Aortic smooth muscle cell (primary cell): ENCODE measurements around the genes DNAAF3, SYT5 and BRSK1.

- RRBS: no CpG with 5 or more reads among the region's 15 CpGs
Measured at GRCh38 chr19:54884413-54884971, 10.5 kb downstream of the FCAR start.

DNA sequence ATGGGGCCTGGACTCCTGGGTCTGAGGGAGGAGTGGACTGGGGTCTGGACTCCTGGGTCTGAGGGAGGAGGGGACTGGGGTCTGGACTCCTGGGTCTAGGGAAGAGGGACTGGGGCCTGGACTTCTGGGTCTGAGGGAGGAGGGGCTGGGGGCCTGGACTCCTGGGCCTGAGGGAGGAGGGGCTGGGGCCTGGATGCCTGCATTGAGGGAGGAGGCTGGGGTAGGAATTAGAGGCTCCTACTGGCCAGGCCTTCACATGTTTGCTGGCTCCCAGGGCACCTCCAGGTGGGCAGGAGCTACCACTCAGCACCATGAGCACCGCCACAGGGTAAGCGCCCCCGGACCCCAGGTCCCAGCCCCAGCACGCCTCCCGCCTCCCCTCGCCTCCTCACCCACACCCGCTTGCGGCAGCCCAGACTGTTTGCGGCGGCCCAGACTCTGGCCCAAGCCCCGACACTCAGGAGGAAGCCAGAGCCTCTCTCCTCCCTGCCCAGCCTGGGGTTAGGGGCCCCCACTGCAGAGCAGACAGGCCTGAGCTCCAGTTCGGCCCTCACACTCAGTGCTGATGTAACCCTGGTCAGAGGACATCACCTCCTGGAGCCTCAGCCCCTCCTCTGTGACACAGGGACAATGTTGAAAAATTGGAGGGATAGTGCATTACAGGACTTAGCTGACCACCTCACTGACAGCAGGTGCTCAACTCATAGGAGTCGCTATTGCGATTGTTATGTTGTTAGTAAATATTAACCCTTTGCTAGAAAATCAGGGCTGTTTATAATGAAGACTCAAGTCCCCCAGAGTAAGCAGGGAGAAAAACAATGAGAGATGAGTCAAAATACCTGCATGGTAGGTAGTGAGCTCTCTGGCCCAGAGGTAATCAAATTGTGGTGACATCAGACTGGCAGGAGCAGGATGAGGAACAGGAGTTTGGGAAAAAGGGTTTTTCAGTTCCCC is 742 bp downstream of the EPS8L1 start:
- RRBS: no CpG with 5 or more reads among the region's 14 CpGs

DNA sequence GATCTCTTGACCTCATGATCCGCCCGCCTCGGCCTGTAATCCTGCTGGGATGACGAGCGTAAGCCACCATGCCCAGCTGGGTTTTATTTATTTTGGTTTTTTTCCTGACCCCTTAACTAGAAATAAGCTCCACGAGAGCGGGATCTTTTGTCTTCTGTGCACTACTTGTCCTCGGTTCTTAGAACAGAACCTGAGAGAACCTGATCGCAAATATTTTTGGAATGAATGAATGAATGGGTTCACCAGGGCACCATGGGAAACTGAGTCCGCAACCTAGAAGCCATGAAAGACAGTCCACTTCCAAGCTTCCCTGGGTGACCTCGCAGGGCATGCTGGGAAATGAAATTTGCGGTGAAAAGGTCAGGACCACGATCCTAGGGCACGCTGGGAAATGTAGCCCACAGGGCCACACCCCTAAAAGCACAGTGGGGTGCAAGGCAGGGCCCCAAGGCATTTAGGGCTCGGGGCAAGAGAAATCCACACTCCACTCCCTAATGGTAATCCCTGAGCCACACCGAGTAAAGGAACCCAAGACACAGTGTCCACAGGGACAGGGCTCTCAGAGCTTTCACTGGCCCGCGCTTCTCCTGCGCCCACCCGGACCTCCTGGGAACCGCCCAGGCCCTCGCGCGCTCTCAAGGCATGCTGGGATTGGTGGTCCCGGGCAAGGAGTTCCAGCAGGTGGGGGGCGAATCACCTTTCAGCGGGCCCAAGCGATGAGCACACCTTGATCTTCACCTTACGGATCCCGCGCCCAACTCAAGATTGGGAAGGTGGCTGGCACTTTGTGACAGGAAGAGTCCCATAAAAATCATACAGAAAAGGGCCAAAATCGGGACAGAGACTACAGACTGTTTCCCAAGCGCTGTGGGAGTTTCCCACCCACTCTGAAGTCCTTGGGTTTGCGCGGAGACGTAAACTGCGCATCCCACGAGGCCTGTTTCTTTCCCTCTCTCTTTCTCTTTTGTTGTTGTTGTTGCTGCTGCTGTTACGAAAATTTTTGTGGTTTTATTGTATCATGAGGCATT is 1.1 kb upstream of the PPP1R12C start:
- RRBS: 20% methylated on average over 6 of the region's 39 CpGs

- RRBS: 3% methylated on average over 13 of the region's 52 CpGs
Measured at GRCh38 chr19:55160499-55161175, 3.1 kb upstream of the TNNI3 start.

GRCh38 chr19:55166405-55167409 is at the start of gene DNAAF3:
Gene DNAAF3, minus strand, starts transcription at chr19:55166613.
- RRBS: no CpG with 5 or more reads among the region's 44 CpGs

DNA sequence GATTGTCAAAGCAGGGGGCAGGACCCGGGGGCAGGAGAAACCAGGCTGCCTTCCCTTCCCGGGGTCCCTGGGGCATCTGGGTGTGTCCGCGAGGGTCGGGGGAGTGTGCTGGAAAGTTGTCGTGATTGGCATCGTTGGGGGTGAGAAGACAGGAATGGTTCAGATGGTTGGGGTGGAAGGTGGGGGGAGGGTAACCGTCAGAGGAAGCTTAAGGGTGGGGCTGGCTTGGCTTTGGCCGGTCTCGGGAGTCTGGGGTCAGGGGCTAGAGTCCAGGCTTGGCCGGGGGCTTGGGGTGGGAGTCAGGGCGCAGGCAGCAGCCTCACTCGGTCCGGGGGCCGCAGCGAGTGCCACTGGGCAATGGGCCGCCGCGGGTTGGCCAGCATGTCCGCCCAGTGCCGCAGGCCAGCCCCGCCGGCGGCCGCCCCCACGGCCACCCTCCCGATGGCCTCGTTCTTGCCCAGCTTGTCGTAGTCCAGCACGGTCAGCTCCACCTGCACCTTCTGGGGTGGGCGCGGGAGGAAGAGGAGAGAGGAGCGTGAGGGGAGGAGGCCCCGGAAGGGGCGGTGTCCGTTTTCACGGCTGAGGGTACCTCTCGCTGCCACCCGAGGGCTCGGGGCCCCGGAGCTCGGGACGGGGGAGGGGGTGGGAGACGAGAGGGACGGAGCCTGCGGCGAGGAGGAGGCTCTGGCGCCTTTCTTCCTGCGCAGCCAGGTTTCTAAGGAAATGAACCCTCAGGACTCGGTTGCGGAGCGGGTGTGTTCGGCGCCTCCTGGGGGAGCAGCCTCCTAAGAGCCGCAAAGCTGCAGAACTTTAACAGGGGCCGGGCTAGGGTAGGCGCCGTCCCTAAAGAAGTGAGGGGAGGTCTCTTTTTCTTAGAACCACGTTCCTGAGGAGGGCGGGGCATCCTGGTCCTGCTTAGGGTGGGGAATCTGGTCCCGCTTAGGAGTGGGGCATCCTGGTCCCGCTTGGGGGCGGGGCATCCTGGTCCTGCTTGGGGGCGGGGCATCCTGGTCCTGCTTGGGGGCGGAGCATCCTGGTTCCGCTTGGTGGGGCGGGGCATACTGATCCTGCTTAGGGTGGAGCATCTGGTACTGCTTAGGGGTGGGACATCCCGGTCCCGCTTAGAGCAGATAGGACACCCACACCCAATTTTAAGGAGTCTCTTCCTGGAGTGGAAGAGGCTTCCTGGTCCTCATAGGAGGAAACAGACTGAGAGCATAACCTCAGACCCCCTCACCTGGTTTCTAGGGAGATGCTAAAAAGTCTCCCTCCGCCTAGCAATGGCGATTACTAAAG is 6.5 kb downstream of the SYT5 start:
- RRBS: 3% methylated on average over 20 of the region's 71 CpGs

DNA sequence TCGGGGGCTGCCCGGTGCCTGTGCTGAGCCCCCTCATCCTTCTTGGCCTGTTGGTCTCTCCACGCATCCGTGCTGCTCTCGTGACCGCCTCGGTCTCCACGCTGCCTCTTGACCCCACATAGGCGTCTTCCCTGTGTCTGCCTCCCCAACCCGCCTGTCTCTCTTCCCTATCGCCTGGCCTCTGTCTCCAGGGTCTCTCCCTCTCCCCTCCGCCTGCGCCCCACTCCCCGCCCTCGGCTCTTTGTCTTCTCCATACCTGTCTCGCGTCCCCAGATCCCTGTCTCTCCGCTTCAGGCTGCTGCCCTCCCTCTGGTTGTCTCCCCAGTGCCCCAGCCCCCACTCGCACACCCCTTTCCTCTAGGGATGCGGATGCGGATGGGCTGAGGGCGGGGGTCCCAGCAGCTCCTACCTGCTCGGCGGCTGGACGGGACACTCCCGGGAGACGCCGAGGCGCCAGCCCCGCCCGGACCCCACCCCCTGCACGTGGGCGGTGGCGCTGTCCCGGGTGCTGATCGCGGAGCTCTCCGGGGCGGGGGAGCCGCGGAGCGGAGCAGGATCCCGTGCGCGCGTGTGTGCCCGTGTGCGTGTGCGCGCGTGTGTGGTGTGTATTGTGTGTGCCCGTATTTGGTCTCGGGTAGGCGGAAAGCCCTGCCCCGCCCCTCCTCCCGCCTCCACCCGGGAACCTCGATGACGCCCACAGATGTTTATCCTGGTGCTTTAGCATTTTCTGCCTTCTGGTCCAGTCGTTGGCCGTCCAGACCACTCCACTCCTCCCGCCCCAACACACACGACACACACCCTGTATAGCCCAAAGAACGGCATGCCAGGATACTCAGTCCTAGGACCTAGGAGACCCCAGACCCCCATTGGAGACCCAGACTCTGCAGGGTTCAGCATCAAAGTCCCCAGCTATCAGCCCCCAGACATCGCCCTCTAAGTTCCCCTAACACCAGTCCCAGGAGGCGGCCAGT is at the start of gene SYT5:
TSS of gene SYT5 (minus strand) at position 582 of the 971 bp plus-strand sequence.
- RRBS: 2% methylated on average over 5 of the region's 66 CpGs

GRCh38 chr19:55203591-55204205 is 5.6 kb downstream of the PTPRH start:
- RRBS: no CpG with 5 or more reads among the region's 13 CpGs

DNA sequence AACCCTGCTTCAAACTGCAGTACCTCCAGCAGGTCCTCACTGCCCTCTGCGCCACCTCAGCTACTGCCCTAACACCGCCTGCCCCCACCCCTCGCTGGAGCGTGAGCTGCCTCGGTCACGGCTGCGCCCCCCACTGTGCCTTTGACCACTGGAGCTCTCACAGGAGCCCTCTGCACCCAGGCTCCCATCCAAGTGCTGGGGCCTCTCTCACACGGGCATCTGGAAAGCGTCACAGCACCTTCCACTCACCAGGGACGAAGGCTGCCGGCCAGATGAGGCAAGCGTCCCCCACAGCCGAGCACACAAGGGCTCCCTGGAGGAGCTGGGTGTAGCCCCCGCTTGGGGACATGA is 646 bp downstream of the TMEM86B start:
- RRBS: no CpG with 5 or more reads among the region's 14 CpGs

GRCh38 chr19:55231846-55232761 is 3.5 kb upstream of the TMEM86B start:
- RRBS: no CpG with 5 or more reads among the region's 24 CpGs

- RRBS: 50% methylated on average over 4 of the region's 24 CpGs
Measured at GRCh38 chr19:55242014-55242782, 13.6 kb upstream of the TMEM86B start.

GRCh38 chr19:55246804-55247354 is 11.9 kb downstream of the PPP6R1 start:
- RRBS: no CpG with 5 or more reads among the region's 25 CpGs

GRCh38 chr19:55256052-55256513 is 2.7 kb downstream of the PPP6R1 start:
- RRBS: no CpG with 5 or more reads among the region's 8 CpGs

DNA sequence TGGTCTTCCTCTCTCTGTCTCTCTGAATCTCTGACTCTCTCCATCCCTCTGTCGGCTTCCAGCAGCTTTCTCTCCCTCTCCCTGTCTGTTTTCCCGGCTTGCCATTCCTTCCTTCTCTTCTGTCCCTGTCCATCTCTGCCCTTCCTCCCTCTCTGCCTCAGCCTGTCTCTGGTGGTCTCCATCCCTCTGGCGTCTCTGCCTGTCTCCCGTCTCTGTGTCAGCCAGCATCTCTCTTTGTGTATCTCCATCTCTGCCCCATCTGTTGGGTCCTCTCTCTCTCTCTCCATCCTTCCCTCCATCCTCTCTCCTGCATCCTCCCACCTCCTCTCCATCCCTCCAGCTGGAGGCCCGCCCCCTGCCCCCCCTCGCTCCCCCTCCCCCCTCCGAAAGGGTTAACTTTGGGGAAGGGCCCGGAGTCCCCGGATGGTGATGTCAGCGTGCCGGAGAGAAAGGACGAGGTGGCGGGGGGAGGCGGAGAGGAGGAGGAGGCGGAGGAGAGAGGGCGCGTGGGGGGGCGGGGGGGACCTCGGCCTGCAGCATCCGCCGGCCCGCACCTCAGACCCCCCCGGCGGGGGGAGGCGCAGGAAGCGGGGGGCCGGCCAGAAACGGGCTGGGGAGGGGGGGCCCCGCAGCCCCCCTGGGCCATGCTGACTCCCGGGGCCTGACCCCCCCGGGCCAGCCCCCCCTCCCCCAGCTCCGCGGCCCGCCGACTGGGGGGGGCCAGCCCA is at the start of gene BRSK1:
TSS of gene BRSK1 (plus strand) at position 422 of the 728 bp plus-strand sequence.
- RRBS: 2% methylated on average over 16 of the region's 35 CpGs

DNA sequence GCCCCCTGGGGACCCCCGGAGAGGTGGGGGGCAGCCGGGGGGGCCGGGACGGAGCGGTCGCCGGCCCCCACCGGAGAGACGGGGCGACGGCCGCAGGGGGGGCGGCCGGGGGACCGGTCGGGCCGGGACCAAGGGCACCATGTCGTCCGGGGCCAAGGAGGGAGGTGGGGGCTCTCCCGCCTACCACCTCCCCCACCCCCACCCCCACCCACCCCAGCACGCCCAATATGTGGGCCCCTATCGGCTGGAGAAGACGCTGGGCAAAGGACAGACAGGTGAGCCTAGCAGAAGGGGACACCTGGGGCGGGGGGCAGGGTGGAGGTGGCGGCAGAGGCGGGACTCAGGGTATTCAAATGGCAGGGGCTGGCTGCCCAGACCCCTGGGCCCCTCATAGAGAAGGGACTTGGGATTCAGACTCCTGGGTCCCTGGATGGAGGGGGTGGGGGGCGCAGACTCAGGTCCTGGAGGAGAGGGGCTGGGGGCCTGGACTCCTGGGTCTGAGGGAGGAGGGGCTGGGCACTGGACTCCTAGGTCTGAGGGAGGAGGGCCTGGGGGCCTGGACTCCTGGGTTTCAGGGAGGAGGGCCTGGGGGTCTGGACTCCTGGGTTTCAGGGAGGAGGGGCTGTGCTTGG is 623 bp downstream of the BRSK1 start:
- RRBS: 7% methylated on average over 1 of the region's 27 CpGs

- RRBS: 4% methylated on average over 14 of the region's 63 CpGs
Measured at GRCh38 chr19:55353666-55354505, 633 bp downstream of the COX6B2 start.

GRCh38 chr19:55472328-55472951 is 4.0 kb upstream of the ZNF628 start:
- RRBS: no CpG with 5 or more reads among the region's 12 CpGs

GRCh38 chr19:55493041-55493956 is 5.1 kb downstream of the SSC5D start:
- RRBS: 30% methylated on average over 4 of the region's 48 CpGs

GRCh38 chr19:55503184-55503540 is 14.9 kb downstream of the SSC5D start:
- RRBS: no CpG with 5 or more reads among the region's 19 CpGs

GRCh38 chr19:55526256-55526791 is 10.6 kb downstream of the SBK2 start:
- RRBS: no CpG with 5 or more reads among the region's 26 CpGs